ENCODE measurements around the genes SLC35C1 and MAPK8IP1.

- PRO-cap: unidirectional peak, minus-strand start at chr11:45772064; unidirectional peak, minus-strand start at chr11:45772106
Observed at GRCh38 chr11:45771793-45772497, 33.0 kb upstream of the SLC35C1 start.

DNA sequence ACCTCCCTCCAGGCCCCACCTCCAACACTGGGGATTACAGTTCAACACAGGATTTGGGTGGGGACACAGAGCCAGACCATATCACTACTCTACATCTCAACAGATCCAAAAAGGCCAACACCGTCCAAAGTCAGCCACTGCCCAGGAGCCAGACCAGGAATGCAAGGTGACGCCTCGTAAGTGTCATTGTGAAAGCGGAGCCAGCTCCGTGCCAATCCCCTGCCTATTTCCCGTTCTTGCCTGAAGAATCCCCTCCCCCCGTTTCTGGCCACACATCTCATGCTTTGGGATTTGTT, 6.3 kb upstream of the SLC35C1 start:
- PRO-cap: no peak

DNA sequence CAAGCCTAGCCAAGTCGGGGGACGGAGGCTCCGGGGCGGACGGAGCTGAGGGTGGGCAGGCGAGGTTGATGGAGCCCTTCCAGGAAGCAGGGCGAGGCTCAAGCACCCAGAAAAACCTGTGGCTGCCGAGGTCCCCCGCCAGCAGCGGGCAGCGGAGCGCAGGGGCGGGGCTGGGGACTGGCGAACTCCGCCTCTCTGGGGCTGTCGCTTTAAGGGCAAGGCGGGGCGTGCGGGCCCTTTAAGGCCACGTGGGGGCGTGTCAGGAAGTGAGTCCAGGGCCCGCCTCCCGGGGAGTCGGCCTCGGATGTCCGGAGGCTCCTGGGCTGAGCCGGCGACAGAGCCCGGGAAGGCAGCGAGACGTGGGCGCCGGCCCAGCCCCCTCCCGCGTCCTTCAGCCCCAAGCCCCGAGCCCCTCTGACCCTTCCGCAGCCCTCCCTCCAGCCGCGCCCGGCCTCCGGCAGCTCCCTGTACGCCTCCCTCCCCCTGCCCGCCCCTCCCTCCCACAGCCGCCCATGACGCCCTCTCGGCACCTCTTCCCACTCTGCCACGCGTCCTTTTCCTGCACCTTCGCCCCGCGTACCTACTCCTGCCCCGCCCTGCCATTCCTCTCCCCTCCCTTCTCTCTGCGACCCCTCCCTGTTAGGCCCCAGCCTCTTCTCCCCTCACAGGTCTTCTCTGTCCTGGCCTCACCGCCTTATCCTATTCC, at the start of gene SLC35C1:
SLC35C1 (plus strand) TSS at position 300 of the 706 bp plus-strand sequence.
- PRO-cap: bidirectional peak, plus-strand start at position 334 of the sequence, minus-strand start at position 182 of the sequence; bidirectional peak, plus-strand start at position 539 of the sequence, minus-strand start at position 582 of the sequence

DNA sequence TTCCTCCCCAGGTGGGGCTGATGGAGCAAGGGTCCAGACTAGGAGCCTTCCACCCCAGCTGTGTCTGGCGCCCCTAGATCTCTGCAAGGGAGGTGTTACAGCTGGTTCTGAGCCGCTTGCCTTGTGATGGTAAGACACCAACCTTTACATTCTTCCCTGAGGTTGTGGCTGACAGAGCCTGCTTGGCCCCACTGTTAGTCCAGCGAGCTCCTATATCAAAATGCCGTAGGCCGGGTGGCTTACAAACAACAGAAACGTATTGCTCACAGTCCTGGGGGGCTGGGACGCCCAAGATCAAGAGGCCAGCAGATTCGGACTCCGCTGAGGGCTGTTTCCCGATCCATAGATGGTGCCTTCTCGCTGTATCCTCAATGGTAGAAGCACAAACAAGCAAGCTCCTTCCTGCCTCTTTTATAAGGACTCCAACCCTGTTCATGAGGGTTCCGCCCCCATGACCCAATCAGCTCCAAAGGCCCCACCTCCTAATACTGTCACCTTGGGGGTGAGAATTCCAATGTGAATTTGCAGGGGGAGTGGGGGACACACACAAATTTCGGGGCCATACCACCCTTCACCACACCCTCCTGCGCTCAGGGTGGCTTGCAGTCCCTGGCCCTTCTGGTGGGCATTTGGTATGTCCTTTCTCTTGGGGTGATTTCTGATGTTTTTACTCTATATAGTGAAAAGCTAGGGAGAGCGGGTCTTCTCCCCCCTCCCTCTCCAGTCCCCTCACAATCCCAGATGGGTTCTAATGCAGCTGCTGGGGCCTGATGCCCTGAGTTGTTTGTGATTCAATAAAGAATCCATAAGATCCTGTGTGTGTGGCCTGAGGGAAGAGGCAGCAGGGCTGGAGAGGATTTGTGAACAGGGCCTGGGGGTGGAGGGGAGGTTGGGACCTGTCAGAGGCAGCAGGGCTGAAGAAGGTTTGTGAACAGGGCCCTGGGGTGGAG, 7.5 kb downstream of the SLC35C1 start:
- PRO-cap: no peak

GRCh38 chr11:45823366-45824396, 18.7 kb downstream of the SLC35C1 start:
- PRO-cap: no peak

DNA sequence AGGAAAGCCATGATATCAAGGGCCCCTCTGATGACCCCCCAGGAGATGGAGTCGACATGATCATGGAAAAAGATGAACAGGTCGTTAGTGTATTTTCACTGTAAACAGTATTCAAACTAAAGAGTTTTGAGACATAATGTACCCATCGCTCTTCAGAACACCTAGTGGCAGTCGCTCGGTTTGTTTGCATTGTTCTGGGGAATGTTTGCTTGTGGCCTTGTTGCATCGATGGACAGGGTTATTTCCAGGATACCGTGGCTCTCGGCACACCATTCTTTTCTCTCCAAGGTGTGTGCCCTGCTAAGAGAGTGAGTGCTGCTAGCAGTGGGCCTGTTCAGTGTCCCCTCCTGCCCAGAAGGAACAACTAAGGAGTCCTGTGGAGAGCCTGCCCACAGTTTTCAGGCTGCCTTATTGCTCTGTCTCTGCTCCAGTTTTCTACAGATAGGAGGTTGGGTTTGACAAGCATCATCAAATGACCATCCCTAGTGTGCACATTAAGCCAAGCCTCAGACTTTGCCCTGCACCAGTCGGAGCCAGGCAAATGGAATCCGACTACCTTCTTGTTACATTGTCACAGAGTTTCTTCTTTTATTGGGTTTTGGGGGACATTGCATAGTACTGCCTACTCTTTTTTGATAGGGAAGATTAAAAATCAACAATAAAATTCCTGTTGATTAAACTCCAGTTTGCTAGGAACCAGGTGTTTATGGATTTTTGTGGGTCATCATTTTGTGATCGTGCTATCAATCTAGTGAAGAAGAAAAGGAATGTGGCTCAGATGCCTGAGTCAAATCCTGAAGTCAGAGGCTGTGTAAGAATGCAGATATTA, 1.5 kb downstream of the CRY2 start:
- PRO-cap: no peak

DNA sequence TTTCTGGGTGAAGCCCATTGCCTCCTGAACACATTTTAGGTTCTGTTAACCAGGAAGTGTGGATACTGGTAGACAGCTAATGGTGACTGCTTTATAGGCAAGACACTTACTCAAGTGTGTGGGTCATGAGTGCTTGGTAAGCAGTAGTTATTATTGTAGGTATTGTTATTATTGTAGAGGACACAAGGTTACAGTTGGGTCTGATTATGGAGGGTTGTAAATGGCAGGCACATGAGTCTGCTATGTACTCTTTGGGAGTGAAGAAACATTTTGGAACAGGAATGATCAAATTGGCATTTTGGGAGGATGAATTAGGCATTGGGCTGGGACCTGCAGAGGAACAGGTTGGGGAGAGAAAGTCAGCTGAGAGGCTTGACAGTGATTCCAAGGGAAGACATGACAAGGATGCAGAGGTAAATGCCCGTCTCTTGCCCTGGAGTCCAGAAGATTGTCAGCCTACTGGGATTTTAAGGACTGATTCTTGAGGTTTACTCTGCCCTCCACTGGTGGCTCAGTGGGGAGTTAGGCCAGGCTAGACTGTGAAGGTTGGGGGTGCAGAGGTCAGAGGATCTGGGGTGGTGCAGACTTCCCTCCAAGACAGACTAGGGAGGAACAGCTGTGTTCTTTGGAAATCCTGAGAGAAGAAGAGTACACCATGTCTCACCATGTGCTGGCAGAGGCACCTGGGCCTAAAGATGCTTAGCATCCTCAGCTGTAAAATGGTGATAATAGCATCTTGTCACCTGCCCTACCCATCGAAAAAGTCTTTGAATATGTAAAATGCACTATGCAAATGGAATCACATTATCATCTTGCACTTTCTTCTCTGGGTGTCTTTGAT, 10.1 kb upstream of the MAPK8IP1 start:
- PRO-cap: no peak

DNA sequence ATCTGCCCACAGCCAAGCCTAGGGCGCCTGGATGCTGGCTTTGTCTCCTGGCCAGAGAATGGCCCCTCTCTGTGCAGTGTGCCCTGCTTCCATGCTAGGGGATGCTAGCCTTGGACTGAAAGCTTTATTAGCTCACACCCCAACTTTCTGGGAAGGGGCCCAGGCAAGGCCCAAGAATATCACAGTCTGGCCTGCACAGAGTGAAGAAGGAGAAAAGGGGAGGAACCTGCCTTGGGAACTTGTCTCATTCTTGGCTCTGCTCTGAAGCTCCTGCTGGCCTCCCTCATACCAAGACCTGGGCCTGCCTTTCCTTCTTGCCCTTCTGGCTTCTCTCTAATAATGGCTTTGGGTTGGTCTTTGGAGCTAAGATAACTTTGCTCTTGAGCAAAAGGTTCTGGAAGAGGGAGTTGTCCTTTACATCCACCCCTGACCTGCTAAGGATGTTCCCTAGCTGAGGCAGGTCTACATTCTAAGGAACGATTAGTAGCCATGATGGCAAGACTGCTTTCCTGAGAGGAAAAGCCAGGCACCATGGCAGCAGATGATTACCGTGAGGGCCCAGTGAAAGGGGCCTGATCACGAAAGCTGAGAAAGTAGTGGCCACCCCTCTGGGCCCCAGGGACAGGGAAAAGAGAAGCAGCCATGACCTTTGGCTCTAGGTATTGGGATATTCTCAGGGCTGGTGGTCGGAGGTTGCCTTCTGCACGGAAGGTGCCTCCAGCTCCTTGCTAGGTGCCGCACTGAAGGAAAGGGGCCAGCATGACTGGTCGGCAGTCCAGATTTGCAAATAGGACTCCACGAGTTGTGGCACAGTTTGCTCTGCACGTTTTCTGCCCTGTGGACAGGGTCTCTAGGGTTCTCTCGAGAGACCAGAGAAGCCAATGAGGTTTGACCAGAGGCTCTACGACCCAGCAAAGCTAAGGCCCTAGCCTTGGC, 1.5 kb upstream of the MAPK8IP1 start:
- PRO-cap: no peak

GRCh38 chr11:45885067-45885979, at the start of gene MAPK8IP1:
TSS of gene MAPK8IP1 (plus strand) at chr11:45885651.
- PRO-cap: no peak

- PRO-cap: no peak
Observed at GRCh38 chr11:45907932-45908646, 1.0 kb upstream of the FREY1 start.

GRCh38 chr11:45994176-45994975, 71.9 kb downstream of the LARGE2 start:
- PRO-cap: no peak

- PRO-cap: no peak
Observed at GRCh38 chr11:46092001-46092325, 29.3 kb downstream of the PHF21A start.

DNA sequence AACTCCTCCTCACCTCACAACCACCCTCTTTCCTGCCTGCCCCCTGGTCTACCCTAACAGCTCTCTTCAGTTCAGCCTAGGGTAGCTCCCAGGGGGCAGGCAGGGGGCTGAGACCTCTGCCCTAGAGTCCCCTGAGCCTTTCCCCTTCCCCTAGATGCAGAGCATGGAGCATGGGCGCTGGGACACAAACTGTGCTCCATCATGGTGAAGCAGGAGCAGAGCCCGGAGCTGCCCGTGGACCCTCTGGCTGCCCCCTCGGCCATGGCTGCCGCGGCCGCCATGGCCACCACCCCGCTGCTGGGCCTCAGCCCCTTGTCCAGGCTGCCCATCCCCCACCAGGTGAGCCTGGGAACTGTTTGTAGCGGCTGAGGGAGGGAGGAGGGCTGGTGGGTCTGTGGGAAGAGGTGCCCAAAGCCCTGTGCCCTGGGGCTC, 30.2 kb downstream of the CREB3L1 start:
- PRO-cap: no peak

DNA sequence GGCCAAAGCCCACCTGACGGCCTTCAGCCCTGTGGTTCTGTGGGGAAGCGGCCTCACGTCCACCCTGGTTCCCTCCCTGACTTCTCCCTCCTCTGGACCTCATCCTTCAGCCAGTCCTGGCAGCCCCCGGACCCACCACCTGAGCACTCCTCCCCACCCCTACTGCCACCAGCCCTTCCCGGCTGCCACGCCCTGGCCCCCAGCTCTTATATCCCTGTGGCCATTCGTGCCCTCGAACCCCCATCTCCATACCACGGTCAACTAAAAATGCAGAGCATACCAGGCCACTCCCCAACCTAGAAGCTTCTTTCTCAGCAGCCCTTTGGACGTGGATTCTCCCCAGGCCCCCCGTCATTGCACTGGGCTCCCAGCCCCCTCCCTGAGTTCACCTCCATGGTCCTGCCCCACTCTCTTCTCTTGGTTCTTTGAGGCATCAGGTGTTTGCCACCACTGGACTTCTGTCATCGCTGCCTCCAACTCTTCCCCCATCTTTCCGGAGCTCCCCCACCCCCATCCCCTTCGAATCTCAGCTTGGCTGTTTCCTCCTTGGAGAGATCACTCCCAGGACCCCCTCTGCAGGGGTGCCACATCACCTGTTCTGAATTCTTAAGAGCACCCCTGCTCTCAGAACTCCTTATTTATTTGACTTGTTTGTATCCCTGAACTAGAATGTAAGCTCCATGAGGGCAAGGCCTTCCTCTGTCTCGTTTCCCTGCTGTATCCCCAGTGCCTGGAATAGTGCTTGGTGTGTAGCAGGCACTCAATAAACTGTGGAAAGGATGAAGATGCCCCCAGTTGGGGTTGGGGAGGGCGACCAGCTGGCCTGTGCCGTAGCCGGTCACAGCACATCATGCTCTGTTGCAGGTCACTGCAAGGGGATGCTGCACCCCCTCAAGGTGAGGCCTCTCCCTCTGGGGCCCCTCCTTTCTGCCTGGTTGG, 3.9 kb upstream of the MDK start:
- PRO-cap: no peak

- PRO-cap: no peak
Observed at GRCh38 chr11:46599440-46599802, 5.6 kb upstream of the AMBRA1 start.

DNA sequence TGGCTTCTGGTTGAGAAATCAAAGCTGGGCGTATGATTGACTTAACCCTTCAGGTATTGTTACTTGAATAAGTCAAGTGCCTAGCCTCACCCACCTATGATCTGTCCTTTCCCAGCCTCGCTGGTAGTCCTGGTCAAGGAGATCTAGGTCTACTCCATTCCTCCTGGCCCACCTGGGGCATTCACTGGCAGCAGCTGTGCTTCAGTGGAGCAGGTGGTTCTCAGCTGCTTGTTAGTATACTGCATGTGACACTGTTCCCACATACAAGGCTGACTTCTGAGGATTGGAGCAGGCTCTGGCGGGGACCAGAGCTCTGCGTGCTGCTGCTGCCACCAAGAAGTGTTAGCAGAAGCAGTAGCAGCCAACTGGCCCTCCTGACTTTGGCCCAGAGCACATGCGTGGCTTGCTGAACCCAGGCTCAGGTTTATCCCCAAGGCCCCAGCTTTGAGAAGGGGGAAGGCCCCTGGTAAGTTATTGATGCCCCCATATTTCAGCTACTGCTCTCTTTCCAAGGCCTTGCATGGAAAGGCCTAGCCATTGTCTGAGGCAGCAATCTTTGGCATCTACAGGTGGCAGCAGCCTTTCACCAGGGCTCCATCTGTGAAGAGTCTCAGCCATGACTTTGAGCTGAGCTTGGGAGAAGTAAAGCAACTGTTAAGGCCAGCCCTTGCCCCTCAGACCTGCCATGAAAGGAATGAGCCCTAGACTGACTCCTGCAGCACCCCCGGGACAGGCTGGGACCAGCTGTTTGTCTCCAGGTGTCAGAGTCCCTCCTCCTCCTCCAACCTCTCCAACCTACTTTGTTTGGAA, 26.6 kb downstream of the ARHGAP1 start:
- PRO-cap: no peak

DNA sequence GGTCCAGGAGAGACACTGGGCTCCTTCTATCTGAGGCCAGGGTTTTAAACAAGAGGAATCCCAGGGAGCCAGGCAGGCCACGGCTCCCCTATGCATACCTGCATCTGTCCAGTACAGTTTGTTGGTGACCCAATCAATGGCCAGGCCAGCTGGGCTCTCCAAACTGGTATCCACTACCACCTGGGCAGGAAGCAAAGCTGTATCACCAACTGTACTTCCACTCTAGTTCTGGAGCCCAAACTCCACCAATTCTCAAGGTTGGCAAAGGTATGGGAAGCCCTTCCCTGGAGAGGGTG, 32.4 kb downstream of the LRP4 start:
- PRO-cap: no peak

DNA sequence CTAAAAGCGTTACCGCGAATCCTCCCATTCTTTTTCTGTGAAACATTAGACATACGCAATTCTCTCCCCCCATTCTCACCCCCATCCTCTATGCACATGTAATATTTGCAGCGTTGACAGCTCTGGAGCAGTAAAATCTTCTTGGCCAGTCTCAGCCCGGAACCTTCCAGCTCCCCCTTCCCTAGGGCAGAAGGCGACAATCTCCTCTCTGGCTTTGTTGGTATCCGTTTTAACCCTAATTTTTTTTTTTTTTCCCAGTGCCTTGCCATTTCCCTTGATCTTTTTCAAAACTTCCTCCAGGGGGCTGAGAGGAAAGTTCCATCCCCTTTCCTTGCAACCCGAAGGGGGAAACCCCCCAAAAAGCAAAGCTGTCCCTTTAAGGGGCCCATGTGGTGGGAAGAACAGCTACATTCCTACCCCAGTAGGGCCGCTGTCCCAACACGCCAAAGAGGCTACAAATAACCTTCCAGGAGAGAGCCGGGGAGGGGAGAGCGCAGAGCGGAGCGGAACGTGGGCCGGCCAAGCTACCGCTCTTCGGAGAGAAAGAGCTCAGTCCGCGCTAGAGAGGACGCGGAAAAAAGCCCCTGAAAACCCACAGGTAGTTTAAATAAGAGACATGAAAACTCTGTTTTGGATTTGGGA, 1.8 kb downstream of the LRP4 start:
- PRO-cap: unidirectional peak, plus-strand start at position 484 of the sequence

DNA sequence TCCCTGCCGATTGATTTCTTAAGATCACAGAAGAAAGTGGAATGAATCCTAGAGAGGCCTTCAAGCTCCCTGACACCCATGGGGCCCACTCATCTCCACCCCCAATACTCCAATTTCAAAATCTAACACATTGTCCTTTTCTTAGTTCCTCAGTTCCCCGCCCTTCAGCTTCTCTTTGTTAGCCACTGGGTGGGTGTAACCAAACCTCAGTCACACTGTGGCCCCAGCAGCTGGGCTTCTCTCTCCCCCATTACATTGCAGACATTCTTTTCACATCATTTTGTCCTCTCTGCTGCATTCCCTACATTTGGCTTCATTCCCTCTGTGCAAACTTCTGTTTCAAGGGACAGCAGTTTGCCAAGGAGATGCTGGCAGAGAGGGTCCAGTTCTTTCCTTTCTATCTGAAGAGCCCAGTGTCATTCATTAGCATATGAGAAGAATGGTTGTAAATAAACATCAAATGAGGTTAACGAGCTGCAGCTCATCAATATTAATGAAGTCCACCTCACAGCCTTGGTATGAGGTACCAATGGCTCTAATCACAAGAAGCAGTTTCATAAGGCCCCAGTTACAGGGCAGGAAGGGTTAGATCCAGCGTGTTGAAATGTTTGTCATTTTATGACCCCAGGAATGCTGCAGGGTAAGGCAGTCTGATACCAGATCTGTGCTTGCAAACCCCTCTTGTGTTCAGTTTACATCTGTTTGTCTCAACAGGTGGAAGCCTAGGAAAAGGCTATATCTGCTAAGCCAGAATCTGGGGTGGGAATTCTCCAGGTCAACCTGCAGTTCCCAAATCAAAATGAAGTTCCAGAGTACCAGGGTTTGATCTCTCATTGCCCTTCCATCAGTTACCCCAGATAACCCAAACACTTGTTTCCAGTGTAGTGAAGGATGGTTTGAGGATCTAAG, 72.2 kb downstream of the ARFGAP2 start:
- PRO-cap: no peak

- PRO-cap: no peak
Observed at GRCh38 chr11:47154662-47155129, 22.0 kb downstream of the ARFGAP2 start.

Measured in osteocyte (in vitro differentiated cells).